Right lobe of liver (tissue), 4 donors: ENCODE data around the genes TMEM207 and IL1RAP.

DNA sequence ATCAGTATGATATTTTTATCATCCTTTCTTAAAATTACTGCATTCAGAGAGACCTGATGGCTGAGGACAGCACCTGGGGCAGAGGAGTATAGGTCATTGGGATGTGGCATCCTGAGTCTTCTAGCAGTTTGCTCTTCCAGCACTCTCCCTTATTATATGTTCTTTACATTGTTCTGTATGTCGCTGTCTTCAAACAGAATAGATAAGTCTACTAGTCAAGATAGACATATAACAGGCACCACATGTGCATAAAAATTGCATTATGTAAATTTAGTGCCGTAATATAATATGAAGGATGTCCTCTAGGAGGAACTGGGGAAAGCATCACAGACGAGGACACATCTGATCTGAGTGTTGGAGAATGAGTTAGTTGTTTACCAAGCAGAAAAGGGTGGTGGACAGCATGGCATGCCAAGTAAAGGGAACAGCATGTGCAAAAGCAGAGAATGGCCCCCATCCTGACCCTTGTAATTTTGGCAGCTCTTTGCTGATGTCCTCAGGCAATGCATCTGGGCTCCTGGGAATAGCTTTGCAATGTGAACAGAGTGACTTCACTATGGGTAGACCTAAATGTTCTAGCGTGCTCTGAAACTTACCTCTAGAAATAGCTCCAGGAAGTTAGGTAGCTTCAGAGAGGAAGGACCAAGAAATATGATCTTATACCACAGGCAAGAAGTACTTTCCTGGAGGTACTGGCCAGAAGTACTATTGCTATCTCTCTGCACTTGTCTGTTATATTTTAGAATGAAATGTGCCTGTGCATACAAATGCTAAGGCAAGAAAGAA is 263.3 kb downstream of the LPP start:
- PRO-cap, 4 experiments, result no peak in any of the 4 experiments
- RAMPAGE, long total RNA, 2 experiments, result no peak in any of the 2 experiments

- PRO-cap, 4 experiments, result no peak in any of the 4 experiments
- RAMPAGE, long total RNA, 2 experiments, result no peak in any of the 2 experiments
Observed at GRCh38 chr3:188421342-188422321, 267.7 kb downstream of the LPP start.

- PRO-cap, 4 experiments, result no peak in any of the 4 experiments
- RAMPAGE, long total RNA, 2 experiments, result no peak in any of the 2 experiments
Observed at GRCh38 chr3:188845750-188846392, 325.9 kb upstream of the TPRG1 start.

DNA sequence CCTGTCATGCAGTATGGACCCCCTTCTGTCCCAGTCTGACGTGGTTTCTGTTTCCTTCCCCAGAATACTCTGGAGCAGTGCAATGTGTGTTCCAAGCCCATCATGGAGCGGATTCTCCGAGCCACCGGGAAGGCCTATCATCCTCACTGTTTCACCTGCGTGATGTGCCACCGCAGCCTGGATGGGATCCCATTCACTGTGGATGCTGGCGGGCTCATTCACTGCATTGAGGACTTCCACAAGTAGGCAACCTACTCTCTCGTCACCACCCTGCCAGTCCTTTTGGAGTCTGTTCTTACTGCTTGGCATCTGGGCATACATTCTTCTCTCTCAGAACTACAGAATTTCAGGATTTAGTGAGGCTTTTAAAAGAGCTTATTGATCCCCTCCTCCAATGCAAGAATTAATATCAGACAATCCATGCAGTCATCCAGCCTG is 305.6 kb upstream of the TPRG1 start:
- PRO-cap, 4 experiments, result no peak in any of the 4 experiments
- RAMPAGE, long total RNA, 2 experiments, result start-site peak on the plus strand in 2 of 2 experiments, centred at positions 179 to 186 of the sequence, 30 to 52 reads per replicate

- PRO-cap, 4 experiments, result peak in 4 of 4 experiments; most common plus-strand start chr3:188947826 (in 3); most common minus-strand start chr3:188947670 (in 3)
- RAMPAGE, long total RNA, 2 experiments, result start-site peak on the minus strand in 2 of 2 experiments, at chr3:188947447-188947706 at its widest, 34 to 770 reads per replicate
Observed at GRCh38 chr3:188947356-188947887, 224.3 kb upstream of the TPRG1 start.

DNA sequence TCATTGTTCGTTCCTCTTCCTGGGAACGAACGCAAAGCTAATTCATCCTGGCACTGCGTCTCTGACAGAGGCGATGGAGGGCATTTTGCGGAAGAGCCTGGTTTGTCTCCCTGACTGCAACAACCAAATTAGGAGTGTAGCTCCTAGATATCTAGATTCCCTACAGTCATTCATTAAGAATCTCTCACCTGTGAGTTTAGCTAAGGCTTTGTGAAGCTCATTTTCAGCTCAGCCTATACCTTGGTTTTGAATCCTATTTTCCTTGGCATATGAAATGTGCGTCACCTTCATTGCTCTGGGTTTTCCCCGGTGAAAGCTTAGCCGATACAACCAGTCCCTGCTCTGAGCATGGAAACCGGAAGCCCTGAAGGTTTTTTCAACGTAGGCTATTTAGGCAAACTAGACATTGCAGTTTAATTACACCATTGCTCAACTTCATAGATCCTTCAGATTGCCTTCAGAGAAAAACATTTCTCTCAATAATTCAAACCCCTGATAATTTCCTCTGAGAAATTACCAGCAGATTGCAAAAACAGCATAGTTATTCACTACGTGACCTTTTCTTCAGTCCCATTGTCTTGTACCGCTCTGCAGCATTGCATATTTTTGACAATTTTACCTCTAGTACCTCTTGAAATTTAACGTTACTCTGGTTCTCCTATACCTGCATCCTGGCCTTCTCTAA is 206.8 kb upstream of the TPRG1 start:
- PRO-cap, 4 experiments, result no peak in any of the 4 experiments
- RAMPAGE, long total RNA, 2 experiments, result no peak in any of the 2 experiments

- PRO-cap, 4 experiments, result no peak in any of the 4 experiments
- RAMPAGE, long total RNA, 2 experiments, result no peak in any of the 2 experiments
Observed at GRCh38 chr3:188975663-188975914, 196.2 kb upstream of the TPRG1 start.

DNA sequence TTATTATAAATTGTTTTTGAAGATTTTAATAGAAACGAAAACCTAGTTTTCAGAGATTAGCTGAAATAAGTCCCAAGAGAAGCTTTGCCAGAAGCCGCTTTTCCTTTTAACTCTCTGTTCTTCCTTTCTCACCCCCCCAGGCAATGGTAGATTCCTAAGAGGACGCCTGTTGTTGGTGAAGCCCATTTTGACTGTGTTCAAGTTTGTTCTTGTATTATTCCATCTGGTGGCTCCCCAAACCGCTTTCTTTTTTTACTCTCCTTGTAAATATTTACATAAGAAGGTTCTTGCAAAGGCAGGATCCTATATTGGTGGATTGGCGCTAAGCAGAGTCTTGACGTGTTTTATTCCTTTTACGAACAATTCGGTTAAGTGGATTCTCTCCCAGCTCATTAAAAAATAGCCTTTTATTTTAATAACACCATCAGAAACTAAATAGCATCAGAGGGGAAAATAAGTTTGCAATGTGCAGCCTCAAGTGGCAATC is 195.8 kb upstream of the TPRG1 start:
- PRO-cap, 4 experiments, result no peak in any of the 4 experiments
- RAMPAGE, long total RNA, 2 experiments, result no peak in any of the 2 experiments

DNA sequence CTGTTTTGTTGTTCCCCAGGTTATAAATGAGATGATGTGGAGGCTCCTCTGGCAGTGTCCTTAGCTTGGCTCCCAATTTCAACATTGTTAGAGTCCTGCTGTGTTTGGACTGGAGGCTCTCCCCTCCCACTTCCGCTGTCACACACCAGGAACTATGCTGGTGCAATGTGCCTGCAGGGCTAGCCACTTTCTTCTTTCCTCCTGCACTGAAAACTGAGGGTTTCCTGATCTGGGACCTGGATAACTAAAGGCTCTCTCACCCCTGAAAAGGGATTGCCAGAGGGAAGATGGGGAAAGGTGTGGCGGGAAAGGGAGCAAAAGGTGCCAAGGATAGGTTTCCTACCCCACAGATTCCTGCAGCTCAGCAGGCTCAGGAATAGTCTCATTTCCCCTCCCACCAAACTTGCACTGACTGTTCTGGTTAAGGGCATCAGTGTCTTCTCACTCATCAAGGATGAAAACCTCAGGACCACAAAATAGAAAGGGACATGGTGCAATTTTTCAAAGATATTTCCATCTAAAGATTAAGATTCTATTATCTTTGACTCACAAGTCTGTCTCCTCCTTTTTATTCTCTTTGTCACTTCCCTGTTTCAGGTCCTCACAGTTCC is 121.5 kb downstream of the TPRG1 start:
- PRO-cap, 4 experiments, result no peak in any of the 4 experiments
- RAMPAGE, long total RNA, 2 experiments, result start-site peak on the plus strand in 1 of 2 experiments, centred at position 384 of the sequence, 5 reads per replicate

GRCh38 chr3:189316273-189316820 is 144.6 kb downstream of the TPRG1 start:
- PRO-cap, 4 experiments, result no peak in any of the 4 experiments
- RAMPAGE, long total RNA, 2 experiments, result no peak in any of the 2 experiments

GRCh38 chr3:189632284-189632743 is 1.1 kb downstream of the TP63 start:
- PRO-cap, 4 experiments, result no peak in any of the 4 experiments
- RAMPAGE, long total RNA, 2 experiments, result no peak in any of the 2 experiments

DNA sequence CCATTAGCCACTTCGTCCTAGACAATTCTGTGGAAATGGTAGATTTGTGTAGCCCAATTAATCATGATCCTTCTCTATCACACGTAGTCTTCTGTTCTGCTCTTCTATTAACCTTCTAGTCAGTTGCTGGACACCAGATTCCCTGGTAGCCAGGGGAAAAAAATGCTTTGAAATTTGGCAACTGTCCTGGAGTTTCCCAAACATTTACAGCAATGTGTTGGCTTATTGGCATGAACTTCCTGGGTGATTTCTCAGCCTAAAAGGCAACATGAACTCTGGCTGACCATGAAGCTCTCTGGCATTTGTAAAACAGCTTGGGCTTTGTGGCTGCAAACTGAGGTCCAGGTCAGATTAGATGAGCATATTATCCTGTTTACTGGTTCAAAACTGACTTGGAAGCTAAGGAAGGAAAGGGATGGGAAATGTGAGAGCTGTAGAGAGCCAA is 139.1 kb downstream of the P3H2 start:
- PRO-cap, 4 experiments, result peak in 1 of 4 experiments; most common minus-strand start position 109 of the sequence (in 1)
- RAMPAGE, long total RNA, 2 experiments, result no peak in any of the 2 experiments

DNA sequence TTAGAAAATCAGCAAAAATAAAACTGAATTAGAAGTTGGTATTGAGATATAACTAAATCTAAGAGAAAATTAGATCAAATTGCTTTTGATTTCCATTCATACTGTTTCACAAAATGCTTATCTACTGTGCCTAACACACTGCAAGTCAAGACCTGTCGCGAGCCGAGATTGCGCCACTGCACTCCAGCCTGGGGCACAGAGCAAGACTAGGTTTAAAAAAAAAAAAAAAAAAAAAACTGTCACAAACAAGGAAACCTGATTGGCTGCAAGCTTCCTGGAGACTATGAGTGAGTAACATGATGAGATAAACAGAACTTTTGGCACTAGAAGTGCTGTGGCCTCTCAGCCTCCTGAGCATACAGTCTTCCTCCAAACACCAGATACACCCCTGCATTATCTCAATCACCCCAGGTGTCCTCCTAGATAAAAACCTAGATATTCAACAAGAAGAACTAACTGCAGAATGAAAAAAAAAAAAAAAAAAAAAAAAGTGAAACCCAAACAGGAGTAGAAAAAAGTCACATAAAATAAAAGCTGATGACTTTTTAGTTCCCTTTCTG is 82.6 kb downstream of the P3H2 start:
- PRO-cap, 4 experiments, result no peak in any of the 4 experiments
- RAMPAGE, long total RNA, 2 experiments, result no peak in any of the 2 experiments

DNA sequence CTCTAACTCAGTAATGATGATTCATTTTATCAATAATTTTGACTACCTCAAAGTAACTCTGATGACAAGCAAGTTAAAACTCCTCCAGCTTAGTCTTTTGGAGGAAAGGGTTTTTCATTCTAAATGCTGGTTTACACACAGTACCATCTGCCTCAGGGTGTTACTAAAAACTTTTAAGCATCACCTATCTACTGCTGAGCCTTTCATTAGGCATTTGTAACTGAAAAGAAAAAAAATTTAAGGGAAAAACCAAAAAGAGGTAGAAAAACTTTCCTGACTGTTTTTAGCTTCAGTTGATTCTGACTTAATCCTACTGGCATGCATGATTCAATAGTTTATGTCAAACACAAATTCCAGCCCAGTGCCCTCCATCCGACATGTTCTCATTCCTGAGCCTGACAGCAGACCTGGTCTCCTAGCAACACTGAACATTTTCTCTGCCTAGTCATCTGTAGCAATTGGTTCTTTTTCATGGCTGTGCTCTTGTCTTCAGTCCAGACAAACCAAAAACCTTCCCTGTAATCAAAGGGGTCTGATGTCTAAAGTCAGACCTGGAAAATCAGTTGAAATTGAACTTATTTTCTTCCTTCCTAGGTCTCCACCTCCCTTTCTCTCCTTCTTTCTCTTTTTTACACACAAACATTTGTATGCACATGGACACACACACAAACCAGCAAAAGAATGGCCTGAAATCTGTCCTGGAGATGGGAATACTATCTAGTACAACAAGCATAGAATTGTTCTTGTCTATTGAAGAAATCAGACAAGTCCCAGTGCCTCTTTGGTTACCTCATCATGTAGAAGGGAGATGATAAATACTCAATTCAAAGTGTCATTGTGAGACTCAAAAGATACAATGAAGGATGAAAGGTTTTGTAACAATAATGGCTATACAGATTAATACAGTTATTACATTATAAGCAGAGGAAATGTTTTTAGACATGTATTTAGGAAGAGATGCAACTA is 43.6 kb downstream of the P3H2 start:
- PRO-cap, 4 experiments, result no peak in any of the 4 experiments
- RAMPAGE, long total RNA, 2 experiments, result no peak in any of the 2 experiments

- PRO-cap, 4 experiments, result no peak in any of the 4 experiments
- RAMPAGE, long total RNA, 2 experiments, result no peak in any of the 2 experiments
Observed at GRCh38 chr3:190449805-190450338, at the start of gene TMEM207. TSS of gene TMEM207 (minus strand) at chr3:190449901.

DNA sequence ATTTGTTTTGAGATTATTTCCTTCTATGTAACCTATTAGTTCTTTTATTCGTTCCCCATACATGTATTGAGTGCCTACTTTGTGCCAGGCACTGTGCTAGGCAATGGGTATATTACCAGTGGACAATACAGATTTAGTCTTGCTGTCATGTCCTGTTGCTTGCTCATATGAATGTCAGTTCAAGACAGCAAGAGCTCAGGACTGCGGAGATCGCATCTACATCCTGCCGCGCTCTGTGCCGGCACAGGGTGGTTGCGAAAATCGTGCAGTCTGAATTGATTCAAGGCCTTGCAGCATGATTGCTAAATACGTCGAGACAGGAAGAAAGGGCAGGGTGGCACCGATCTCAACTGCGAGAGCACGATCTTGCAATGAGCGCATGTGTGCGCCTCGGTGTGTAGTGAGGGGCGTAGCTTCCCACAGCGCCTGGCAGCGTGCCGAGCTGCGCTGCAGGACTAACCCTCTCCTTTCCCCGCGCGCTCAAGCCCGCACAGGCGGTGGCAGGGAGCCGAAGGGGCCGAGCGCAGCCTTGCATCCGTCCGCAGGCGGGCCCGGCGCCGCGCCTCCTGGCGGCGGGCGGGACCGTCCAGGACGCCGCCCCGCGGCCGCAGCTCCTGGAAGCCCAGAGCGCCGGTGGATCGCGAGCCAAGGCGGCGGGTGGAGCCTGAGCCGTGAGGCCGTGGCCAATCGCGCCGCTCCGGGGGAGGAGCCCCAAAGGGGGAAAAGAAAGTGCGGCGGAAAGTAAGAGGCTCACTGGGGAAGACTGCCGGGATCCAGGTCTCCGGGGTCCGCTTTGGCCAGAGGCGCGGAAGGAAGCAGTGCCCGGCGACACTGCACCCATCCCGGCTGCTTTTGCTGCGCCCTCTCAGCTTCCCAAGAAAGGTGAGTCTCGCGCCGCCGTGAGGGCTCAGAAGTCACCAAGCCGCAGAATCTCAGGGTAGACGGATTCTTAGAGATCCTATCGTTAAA is at the start of gene IL1RAP:
TSS of gene IL1RAP (plus strand) at position 748 of the 969 bp plus-strand sequence.
- PRO-cap, 4 experiments, result peak in 4 of 4 experiments; most common plus-strand start position 305 of the sequence (in 3); most common minus-strand start position 568 of the sequence (in 4)
- RAMPAGE, long total RNA, 2 experiments, result start-site peak on the plus strand in 2 of 2 experiments, centred at positions 752 to 759 of the sequence, 1,331 to 1,686 reads per replicate

- PRO-cap, 4 experiments, result peak in 4 of 4 experiments; most common plus-strand start chr3:190515079 (in 3); most common minus-strand start chr3:190515048 (in 2)
- RAMPAGE, long total RNA, 2 experiments, result no peak in any of the 2 experiments
Observed at GRCh38 chr3:190514976-190515241, 1.0 kb downstream of the IL1RAP start.

DNA sequence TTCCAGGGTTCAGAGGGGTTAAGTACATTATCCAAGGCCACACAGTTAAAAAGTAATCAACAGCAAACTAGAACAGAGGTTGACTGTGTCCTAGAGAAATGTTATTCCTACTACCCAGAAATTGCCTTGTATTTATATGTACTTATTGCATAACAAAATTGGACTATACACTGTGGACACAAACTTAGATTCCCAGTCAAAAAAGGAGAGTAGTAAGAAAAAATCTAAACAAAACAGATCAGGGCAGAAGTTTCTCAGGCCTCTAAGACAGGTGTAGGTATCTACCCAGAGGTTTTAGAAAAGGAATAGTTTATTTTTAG is 34.5 kb downstream of the IL1RAP start:
- PRO-cap, 4 experiments, result peak in 3 of 4 experiments; most common plus-strand start position 227 of the sequence (in 3); most common minus-strand start position 106 of the sequence (in 3)
- RAMPAGE, long total RNA, 2 experiments, result no peak in any of the 2 experiments

GRCh38 chr3:190728733-190729179 is 133.7 kb downstream of the GMNC start:
- PRO-cap, 4 experiments, result peak in 4 of 4 experiments; most common plus-strand start chr3:190729080 (in 2); most common minus-strand start chr3:190728988 (in 4)
- RAMPAGE, long total RNA, 2 experiments, result no peak in any of the 2 experiments

DNA sequence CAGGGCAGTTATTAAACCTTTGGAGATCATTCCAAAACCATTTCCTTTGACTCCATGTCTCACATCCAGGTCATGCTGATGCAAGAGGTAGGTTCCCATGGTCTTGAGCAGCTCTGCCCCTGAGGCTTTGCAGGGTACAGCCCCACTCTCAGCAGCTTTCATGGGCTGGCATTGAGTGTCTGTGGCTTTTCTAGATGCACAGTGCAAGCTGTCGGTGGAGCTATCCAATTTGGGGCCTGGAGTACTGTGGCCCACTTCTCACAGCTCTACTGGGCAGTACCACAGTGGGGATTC is 16.6 kb downstream of the OSTN start:
- PRO-cap, 4 experiments, result no peak in any of the 4 experiments
- RAMPAGE, long total RNA, 2 experiments, result no peak in any of the 2 experiments